NT2/D1 (cell line): Measurements from ENCODE around the gene ERBB4.

DNA sequence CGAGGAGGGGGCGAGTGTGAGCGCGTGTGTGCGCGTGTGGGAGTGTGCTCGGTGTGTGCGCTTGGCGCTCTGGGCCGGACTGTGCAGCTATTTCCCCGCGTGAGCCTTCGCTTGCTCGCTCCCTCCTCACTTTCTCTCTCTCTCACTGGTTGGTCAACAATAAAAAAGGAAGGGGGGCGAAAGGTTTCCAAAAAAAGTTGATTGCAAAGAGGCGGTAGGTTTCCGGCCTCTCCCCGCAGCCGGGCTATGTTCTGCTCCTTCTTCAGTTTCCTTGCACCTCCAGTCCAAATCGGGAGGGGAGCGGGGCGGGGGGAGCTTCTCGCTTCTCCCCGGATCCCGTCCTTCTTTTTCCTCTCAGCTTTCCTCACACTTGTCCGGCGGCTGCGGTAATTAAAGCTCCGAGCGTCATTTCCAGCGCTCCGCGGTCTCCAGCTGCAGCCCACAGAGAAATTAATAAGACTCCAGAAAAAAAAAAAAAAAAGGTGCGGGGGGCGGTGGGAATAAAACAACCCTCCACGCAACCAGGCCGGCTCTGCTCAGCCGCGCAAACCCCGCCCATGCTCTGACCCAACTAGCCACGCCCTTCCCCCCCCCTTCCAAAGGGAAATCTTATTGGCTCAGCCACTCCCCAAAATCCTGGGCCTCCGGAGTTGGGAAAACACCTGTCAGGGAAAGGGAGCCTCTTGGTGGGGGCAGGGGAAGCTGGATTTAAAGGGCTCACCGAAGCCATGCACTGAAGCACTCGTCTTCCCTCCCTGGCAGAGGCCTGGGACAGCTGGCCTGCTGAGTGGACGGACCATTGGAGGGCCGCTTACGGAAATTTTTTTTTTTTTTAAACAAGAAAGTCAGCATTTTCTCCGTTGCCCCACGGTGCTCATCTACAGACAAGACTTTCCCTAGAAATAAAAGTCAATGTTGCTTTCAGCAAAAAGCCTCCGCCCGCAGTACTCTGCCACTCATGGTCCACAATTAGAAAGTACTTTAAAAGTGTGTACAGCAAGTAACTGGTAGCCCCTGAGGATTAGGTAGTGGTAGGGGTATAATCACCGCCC, at the start of gene ERBB4:
Gene ERBB4 (minus strand): TSS at position 83 of the 1,052 bp plus-strand sequence.
- RRBS, 2 experiments = 1 to 3% methylated on average over 13 to 18 of the region's 52 CpGs

DNA sequence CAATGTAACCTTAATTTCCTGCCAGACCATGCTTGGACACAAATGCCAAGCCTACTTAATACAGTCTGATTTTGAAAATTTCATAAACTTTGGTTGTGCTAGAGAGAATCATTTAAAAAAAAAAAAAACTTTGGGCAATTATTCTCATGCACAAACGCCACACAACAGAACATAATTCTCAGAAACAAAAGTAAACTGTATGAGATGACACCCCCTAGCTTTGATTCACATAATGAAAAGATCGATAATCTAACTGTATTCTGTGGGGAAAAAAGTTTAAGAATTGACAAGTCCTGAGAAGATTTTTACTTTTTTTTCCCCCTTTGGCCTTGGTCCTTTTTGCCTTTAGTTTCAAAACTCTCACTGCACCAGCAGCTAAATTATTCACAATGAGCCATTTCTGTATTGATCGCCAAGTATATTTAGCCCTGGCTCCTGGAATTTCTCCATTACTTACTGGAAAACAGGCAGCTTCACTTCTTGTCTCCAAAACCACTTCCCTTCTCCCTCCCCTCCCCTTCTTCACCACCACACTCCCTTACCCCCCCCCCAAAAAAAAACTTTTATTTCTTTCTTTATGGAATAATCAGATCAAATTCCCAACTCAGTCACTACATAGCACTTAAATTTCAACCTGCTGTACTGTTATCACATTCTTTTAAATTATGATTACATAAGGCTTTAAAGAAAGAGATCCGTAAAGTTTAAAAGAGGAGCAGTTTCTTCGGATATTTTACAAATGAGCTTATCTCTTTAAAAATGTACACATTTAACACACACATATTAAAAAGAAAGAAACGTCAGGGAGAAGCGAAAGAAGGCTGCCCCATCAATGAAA, 2.0 kb downstream of the IKZF2 start:
- RRBS, 2 experiments = no CpG with 5 or more reads among the region's 7 CpGs

DNA sequence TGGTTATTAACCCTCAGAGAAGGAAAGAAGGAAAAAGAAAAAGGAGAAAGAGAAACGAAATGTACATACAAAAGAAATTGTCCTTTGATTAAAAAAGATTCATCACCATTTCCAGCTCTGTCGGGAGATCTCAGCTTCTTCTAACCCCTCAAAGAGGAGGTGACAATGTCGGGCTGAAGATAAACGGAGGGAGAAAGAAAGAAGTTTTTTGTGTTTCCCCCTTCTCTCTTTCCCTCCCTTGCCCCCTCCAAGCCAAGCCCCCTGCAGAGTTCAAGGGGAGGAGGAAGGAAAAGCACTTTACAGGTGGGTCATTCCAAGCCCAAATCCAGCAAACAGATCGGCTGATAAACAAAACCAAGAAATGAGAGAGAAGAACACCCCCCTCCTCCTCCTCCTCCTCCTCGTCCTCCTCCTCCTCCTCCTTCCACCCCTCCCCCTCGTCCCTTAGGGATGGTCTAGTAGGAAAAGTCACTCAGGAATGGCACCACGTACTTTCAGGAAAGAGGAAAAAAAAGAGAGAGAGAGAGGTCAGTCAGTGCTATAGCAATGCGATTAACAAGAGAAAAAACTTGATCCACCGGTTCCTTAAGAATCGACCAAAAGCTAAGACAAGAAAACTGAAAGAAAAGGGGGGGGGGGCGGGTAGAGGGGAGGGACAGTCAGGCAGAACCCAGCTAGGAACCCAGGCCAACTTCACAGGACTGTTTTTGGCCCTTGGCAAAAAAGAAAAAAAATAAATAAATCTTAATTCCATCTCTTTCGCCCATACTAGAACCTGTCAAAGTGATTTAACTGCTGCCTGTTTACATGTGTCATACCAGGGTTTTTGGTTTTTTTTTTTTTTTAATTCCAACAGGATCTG, 1.1 kb downstream of the IKZF2 start:
- RRBS, 2 experiments = no CpG with 5 or more reads among the region's 13 CpGs

DNA sequence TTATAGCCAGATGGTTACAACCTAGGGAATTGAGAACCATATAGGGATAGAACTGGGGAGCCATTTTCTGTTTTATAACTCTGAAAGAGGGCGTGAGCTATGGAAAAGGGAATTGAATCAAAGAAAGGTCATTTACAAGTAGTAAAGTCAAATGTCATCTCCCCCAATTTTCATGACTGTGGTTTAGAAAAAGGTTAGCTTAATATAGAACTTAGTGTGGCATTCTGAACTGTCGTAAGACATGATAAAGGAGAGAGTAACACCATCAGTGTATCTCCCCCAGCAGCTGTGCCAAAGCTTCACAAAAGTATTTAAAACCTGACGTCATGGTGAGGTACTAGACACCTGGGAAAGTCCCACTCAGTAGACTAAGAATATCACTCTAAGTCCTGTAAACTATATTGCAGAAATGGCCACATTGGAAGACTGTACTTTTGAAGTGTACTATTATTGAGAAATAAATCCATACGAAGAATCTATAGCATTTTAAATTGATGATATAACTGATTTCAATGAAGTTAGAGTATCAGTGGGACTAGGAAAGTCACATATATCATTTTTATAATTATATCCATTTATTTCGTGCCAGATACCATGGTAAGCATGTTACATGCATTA, 5.9 kb upstream of the IKZF2 start:
- RRBS, 2 experiments = no CpG with 5 or more reads among the region's 5 CpGs

GRCh38 chr2:213188072-213188634, 36.7 kb upstream of the IKZF2 start:
- RRBS, 2 experiments = no CpG with 5 or more reads among the region's 5 CpGs

DNA sequence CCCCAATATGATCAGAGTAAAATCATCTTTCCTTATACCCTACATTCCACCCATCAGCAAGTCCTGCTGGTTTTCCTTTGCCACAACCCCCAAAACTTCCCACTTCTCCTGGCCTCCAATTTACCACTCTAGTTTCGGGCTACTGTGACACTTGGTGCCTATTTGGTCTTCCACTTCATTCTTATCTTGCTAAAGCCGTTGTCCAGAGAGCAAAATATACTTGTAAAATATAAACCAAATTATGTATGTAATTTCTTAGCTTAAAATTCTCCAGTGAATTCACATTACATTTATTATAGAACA, 199.1 kb upstream of the VWC2L start:
- RRBS, 2 experiments = no CpG with 5 or more reads among the region's 2 CpGs

DNA sequence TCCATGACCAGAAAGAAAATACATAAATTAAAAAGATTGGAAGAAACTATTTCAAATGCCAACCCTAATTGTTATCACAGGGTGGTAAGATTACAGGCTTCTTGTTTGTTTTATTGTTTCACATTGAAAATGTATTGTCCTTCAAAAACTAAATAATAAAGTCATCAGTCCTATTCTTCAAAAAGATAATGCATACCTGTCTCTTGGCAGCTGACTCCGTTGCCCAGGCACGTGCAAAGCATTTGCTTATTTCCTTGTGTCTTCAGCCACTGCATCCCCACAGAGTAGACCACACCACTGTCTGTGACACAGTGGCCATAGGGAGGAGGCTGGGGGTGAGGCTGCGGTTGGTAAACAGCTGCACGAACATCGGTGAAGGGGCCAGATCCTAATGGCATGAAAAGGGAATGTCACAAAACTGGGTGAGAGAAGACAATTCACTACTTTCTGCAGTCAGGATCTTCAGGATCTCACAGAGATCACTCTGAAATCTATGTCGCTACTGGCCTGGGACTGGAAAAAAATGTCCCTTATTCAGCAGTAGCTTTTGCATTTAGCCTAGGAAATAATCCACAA, 10.9 kb downstream of the FN1 start:
- RRBS, 2 experiments = no CpG with 5 or more reads among the region's 6 CpGs

DNA sequence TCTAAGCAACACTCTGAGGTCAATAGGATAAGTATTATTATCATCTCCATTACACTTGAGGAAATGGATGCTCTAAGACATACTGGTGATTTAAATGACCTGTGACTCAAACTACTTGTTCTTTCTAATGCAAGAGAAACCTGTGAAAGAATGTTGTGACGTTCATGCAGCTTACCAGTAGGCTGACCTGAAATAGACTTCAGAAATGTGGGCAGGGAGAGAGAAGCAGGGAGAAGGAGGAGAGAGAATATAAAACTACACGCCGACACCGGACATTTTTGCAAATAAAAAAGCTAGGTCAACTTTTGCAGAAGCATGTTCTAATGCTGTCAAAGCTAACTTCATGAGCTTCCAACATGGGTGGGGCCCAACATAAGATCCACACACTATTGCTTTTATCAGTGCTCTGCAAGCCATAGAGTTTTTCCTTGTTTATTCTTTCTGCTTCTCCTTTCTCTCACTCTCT, 217.6 kb upstream of the FN1 start:
- RRBS, 2 experiments = no CpG with 5 or more reads among the region's 4 CpGs

- RRBS, 2 experiments = no CpG with 5 or more reads among the region's 3 CpGs
Measured at GRCh38 chr2:215903680-215904234, 109.6 kb downstream of the MREG start.

DNA sequence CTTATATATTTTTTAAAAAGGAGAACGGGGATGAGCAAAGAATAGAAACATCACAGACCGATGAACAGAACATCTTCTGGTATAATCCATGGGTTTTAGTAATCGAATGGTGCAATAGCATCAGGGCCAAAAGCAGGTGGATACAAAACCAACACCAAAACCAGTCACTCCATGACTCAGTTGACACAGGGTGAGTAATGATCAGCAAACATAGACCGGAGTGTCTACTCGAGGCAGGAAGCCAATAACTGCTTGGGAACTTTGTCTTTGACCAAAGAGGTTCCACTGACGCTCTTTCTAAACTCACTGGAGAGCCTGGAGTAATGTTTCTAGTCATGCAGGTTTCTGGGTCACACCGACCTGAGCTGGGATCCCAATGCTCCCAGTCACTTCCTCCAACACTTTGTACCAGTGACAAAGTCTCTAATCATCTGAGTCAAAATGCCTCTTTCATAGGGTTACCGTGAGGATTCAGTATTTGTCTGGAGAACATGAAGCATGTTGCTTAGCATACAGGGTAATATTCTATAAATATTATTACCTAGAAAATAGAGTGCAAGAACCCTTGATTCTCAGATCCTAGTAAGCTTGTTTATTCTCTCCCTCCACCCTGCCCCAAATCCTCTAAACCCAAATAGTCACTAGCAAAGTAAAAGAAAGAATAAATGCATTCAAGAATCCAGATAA, 30.8 kb downstream of the MREG start:
- RRBS, 2 experiments = no CpG with 5 or more reads among the region's 8 CpGs

DNA sequence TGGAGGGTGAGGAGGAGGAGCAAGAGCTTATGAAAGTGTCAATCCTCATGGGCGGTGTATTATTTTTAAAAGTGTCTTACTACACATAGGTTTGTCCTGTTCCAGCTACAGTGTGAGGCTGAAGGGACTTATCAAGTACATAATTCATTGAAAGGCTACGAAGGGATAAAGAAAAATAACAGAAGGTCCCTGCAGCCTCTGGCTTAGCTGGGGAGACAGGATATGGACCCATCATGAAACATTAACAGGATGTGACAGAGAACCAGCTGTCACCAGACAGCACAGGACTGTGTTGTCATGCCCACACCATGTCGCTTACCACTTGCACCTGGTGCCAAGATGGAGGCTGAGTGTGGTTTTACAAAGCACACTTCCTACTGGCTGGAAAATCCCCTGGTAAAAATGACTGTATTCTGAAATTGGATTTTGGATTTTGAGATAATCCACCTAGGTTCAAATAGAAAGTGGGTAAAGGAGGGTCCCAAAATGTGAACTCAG, 2.6 kb upstream of the MREG start:
- RRBS, 2 experiments = no CpG with 5 or more reads among the region's 3 CpGs

DNA sequence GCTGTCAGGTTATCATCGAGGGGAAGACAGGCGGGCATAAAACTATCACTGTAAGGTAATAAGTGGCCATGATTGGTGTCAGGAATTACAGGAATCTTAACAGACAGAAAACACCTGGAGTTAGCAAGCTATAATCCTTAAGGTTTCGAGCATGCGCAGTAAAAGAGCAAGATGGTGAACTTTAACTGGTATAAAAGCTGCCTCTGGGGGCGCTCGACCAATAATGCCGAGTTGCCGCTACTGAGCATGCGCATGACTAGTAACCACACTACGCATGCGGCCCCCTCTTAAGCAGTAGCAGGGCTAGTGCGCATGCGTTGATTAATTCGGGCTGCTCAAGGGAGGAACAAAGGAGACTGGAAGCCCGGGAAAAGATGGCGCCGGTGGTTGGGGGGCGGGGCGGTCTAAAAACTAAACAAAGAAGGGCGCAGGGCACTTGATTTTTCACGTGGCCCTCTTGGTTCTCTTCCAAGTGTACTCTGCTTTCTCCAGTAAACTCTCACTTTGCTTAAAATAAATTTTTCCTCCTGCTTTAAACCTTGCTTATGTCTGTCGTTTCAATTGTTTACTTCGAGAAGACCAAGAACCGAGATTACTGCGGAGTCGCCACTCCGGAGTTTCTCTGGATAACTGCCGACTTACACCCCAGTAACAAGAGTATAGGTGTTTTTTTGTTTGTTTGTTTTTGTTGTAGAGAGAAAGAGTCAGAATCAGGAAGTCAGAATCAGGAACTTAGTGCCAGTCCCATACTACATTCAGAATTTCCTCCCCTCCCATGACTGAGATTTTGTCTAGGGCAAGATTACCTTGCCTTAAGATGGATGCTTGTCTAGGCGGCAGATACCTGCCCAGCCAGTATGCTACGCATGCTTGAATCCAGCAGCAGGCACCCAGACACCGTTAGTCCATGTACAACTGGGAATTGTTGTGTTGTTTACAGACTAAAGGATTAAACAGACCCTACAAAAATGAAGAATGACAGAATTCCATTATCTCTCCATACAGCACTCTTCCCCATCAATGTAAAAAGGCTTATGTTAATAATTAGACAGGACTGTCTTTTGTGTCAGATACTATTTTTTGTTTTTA, 5.8 kb downstream of the XRCC5 start:
- RRBS, 2 experiments = no CpG with 5 or more reads among the region's 31 CpGs

- RRBS, 2 experiments = no CpG with 5 or more reads among the region's 7 CpGs
Measured at GRCh38 chr2:216130237-216131007, 21.3 kb downstream of the XRCC5 start.

DNA sequence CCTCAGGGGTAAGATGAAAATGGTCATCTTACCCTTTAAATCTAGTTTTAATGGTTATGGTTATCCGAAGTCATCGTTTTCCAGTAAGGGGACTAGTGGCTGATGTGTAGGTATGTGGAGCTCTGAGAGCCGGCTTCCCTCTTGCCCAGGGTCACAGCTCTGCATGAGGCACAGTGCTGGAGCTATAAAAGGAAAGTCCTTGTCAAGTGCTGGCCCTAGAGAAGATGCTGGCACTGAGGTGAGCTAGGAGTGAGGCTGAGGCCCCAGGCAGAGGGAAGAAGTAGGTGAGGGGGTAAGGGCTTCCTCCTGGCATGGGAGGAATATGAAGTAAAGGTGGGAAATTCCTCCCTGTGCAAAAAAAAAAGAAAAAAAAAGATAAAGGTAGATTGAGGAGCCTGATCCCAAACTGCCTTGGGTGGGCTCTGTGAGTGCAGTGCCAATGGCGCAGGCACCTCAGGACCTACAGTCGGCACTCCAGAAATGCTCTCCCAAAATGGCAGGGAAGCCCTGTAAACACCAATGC, 35.1 kb downstream of the SMARCAL1 start:
- RRBS, 2 experiments = no CpG with 5 or more reads among the region's 5 CpGs

DNA sequence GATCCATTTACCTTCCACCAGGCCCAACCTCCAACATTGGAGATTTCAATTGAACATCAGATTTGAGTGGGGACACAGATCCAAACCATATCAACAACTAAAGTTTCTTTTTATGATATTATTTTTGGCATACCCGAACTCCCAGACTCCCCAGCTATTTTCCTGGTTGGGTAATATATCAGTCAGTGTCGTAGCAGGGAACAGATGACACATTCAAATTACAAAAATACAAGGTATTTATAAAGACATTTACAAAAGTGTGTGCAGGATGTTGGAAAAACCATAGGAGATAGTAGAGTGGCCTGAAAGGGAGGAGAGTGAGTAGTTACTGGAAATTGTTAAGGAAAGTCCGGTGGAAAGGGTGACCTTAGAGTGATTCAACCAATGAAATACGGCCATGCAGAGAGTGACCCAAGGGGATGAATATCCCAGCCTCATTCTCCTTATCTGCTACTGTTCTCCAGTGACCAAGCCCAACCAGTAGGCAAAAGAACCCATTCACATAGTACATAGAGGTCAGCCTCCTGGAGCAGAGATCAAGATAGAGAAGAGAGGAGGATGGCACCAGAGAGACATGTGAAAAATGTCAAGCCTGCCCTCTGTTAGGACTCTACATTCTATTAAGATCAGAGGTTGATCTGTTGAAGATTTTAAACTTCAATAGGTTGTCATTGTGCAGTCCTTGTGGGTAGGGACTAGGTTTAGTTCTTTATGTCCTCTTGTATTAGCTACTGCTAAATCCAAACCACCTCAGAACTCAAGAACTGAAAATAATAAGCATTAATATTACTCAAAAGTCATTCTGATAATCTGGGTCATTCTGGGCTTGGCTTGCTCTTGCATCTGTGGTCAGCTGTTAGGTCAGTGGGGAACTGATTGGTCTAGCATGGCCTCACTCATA, 9.1 kb downstream of the RPL37A start:
- RRBS, 2 experiments = no CpG with 5 or more reads among the region's 4 CpGs

- RRBS, 2 experiments = no CpG with 5 or more reads among the region's 2 CpGs
Measured at GRCh38 chr2:216532533-216532936, 33.9 kb downstream of the RPL37A start.

GRCh38 chr2:216533466-216534120, 34.9 kb downstream of the RPL37A start:
- RRBS, 2 experiments = no CpG with 5 or more reads among the region's 8 CpGs

- RRBS, 2 experiments = no CpG with 5 or more reads among the region's 16 CpGs
Measured at GRCh38 chr2:216606468-216607105, 26.6 kb upstream of the IGFBP2 start.

GRCh38 chr2:216619138-216620167, 13.8 kb upstream of the IGFBP2 start:
- RRBS, 2 experiments = no CpG with 5 or more reads among the region's 13 CpGs

DNA sequence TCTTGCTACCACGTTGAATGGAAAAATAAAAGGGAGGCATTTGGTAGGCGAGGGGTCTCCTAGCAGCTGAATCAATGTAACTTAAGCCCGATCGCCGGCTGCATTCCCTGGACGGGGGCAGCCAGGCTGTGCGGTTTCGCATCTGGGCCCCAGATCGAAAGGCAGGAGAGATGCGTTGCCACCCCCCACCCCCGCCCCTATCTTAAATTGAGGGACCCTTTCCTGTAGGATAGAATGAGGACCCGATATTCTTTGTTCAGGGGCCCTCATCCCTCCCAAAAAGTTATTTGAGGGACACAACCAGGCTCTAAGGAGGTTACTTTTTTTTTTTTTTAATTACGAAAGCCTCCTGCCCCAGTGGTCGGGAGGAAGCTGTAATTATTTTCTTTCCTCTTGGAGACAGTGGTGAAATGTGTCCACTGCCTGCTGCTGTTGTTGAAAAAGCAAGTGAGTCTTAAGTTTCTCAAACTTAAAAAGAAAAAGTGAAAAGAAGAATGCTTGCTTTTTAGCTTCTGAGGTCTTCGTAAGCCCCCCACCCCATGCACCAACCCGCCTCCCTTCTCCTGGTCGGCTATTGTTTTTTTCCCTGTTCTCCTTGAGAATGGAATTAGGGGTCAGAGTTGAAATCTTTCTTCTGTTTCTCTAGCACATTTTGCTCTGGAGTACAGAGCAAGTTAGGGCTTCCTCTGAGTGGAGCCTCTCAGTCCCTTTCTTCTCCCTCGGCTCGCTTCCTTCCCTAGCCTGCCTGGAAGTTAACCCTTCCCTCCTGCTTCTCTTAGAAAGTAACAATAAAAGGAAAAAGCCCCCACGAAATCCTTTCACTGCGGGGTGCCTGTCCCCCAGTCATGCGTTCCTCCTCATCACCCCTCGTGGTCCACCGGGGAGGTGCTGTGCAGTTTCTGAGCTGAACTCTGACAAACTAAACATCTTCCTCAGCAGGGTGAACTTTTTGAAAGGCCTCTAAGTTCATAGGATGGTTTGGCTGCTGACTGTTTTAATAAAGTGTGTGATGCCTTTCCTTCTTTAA, 1.7 kb downstream of the IGFBP2 start:
- RRBS, 2 experiments = no CpG with 5 or more reads among the region's 24 CpGs